Mesothelial cell of epicardium (in vitro differentiated cells): ENCODE data around the gene BBS4.

GRCh38 chr15:70826490-70827161 is 27.3 kb downstream of the LARP6 start:
- PRO-cap, result no peak

DNA sequence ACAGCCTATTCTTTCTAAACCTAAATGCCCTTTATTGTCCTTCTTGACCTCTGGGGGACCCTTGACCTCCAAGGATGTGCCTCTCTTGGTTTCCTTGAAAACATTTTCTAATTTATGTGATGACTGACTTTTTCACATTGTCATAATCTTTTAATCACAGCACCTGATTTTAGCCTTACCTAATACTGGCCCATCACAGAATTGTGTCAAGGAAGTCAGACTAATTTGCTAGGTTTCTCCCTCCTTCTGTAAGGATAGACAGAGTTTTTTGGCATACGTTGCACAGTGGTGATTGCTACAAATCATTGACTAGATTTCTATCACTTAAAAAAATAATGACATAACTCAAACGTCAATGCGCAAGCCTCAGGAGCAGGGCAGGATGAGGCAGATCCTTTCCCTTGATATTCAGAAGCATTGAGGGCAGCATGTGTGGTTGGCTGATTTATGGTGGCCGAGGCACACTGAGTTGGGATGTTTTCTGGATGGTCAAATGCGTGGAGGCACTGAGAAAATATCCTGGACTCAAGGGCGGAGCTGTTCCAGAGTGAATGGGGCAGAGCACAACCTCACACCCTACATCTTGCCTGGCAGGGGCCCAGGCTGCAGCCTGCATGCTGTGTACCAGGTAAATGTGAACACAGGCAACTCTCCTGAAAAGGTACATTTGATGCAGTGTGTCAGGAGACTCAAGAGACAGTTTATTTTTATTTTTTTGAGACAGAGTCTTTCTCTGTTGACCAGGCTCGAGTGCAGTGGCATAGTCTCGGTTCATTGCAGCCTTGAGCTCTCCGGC is 14.4 kb downstream of the THSD4 start:
- PRO-cap, result no peak

GRCh38 chr15:71164535-71165689 is 49.6 kb downstream of the THSD4 start:
- PRO-cap, result no peak

DNA sequence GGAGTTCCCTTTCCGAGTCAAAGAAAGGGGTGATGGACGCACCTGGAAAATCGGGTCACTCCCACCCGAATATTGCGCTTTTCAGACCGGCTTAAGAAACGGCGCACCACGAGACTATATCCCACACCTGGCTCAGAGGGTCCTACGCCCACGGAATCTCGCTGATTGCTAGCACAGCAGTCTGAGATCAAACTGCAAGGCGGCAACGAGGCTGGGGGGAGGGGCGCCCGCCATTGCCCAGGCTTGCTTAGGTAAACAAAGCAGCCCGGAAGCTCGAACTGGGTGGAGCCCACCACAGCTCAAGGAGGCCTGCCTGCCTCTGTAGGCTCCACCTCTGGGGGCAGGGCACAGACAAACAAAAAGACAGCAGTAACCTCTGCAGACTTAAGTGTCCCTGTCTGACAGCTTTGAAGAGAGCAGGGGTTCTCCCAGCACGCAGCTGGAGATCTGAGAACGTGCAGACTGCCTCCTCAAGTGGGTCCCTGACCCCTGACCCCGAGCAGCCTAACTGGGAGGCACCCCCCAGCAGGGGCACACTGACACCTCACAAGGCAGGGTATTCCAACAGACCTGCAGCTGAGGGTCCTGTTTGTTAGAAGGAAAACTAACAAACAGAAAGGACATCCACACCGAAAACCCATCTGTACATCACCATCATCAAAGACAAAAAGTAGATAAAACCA is 59.2 kb downstream of the THSD4 start:
- PRO-cap, result no peak

- PRO-cap, result no peak
Observed at GRCh38 chr15:71366854-71367294, 251.6 kb downstream of the THSD4 start.

DNA sequence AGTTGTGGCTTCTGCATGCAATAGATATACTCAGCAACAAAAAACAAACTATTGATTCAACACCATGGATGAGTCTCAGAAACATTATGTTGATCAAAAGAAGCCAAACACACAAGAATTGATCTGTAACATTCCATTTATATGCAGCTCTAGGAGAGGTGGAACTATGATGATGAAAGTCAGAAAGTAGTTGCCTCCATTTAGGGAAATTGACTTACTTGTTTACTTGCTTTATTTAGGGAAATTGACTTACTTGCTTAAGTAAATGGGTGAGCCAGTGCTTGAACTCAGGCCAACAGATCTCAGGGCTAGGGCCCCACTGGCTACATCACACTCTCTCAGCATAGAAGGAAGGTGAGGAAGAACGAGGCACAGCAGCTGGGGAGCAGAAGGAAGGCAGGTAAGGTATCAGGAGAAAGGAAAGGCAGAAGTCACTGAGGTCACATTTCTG is 296.5 kb upstream of the NR2E3 start:
- PRO-cap, result no peak

GRCh38 chr15:71529205-71529688 is 281.1 kb upstream of the NR2E3 start:
- PRO-cap, result no peak

GRCh38 chr15:71807009-71807719 is 3.2 kb upstream of the NR2E3 start:
- PRO-cap, result no peak

GRCh38 chr15:72117035-72117678 is 793 bp downstream of the MYO9A start:
- PRO-cap, result bidirectional peak, plus-strand start at chr15:72117380, minus-strand start at chr15:72117265; unidirectional peak, plus-strand start at chr15:72117617

DNA sequence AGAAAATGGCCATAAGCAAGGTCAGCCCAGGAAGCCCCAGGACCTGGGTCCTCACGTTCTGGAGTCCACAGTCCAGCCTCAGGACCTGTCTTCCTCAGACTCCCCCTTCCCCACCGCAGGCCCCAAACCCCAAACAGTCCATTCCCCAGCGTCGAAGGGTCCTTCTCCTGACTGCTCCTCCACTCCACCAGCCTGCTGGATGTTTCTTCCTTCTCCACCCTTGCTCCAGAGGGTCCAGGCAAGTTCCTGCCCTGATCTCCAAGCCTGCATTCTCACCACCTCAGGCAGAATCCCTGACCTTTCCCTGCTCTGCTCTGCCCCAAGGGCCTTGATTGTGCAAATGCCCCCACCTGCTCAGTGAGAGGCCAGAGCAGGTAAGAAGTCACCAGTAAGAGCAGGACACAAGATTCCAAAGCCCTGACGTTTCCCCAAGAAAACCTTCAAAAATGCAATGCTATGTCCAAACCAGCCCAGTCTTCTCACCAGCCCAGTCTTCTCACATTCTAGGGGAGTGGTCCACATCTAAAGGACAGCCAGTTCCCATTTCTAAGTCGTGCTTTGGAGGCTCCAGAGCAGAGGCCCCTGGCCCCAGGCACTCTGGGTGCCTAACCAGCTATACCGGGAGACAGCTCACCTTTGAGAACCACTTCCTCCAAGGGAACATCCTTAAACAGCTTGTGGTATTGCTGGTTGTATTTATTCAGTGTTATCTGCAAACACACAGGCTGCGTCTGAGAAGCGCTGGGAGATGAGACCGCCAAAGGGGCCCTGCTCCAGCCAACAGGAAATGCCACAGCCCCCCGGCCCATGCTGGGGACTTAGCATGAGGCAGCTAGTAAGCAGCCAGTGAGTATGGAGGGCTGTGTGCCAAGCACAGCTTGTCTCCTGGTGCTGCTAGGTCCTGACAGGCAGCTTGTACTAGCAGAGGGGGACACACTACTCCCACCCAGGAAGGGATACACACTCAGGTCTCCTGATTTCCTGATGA is 29.4 kb downstream of the GRAMD2A start:
- PRO-cap, result no peak

DNA sequence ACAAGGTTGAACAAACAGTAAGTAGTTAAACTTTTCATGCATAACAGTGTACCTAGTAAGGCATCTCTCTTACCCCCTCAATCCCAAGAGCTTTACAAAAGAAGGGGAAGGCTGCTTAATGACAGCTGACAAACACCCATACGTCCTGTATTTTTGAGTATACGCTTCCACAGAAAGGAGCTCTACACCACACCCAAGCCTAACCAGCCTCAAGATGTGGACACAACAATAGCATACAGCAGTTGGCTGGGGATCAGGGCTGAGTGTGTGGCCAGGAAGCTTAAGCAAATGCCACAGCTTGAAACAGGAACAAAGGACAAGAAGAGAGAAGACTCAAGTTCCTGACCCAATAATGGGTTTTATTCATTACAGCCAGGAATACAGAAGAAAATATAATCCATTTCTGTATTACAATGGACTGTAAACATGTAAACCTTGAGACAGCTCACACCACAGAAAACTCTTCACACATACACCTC is 6.9 kb downstream of the HEXA start:
- PRO-cap, result no peak

DNA sequence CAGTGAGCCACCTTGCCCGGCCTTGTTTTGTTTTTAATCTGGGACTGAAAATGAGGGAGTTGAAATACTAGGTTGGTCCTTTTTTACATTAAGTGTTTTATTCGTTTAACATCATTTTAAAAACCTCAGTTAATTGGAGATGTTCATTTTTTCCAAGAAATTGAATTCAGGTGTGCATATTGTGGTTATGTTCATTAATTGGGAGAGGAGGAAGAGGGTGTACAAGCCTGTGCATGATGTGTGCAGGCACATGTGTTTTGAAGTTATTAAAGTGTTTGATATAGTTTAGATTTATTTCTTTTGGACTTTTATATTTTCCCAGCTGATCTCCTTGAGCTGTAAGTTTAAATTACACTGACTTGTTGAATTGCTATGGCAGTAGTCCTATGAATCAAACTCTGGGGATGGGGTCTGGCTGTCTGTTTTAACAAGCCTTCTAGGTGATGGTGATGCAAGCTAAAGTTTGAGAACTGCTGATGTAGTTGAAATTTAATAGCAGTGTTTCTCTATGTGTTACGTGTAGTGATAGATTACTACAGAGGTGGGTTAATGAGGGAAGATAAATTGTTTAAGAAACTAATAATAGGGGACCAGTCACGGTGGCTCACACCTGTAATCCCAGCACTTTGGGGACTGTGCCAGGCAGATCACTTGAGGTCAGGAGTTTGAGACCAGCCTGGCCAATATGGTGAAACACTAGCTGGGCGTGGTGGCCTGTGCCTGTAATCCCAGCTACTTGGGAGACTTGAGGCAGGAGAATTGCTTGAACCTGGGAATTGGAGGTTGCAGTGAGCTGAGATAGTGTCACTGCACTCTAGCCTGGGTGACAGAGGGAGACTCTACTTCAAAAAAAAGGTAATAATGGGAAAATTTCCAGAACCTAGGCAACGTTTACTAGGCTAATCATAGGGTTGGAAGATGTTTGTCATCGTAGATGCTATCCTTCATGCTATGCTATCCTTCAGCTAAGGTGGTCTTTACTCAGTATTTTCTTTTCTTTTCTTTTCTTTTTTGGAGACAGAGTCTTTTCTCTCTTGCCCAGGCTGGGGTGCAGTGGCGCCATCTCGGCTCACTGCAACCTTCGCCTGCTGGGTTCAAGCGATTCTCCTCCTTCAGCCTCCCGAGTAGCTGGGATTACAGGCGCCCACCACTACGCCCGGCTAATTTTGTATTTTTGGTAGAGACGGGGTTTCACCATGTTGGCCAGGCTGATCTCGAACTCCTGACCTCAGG is 7.1 kb downstream of the ARIH1 start:
- PRO-cap, result no peak

DNA sequence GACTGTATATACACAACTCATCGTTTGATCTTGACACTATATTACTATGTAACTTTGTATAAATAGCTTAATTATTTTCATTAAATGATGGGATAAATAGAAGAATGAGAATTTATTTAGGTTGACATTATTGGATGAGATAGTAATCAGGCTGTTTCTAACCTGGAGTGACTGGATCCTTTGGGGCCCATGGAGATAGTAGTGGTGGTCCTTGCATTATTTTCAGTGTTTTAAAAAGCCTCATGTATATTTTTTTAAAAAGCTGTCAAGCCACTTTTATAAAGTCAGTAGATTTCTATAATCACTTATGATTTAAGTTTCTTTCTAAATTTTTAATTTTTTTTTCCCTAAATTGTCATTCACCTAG is 11.6 kb downstream of the ARIH1 start:
- PRO-cap, result no peak

- PRO-cap, result no peak
Observed at GRCh38 chr15:72489691-72490546, 15.8 kb downstream of the ARIH1 start.

- PRO-cap, result no peak
Observed at GRCh38 chr15:72513747-72514120, 39.6 kb downstream of the ARIH1 start.

GRCh38 chr15:72531762-72532313 is 57.7 kb downstream of the ARIH1 start:
- PRO-cap, result no peak

GRCh38 chr15:72685973-72686887 is at the start of gene BBS4:
TSS of gene BBS4 (plus strand) at chr15:72686207.
- PRO-cap, result bidirectional peak, plus-strand start at chr15:72686209, minus-strand start at chr15:72686118

GRCh38 chr15:72774590-72775349 is 8.8 kb downstream of the ADPGK start:
- PRO-cap, result no peak

DNA sequence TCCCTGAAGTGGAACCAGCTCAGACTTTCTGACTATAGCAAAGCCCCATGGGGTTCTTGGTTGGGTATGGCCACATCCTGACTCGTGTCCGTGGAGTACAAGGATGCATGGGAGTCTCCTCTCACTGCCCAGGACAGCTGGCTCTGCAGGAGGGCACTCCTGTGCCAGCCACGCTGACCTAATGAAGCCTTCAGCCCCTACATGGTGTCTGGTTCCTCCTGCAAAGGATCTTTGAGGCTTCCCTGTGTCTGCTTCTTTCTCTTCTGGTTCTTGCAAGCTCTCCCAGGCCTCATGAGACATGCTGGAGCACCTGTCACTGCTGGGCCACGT is 90.0 kb upstream of the ADPGK start:
- PRO-cap, result no peak

- PRO-cap, result no peak
Observed at GRCh38 chr15:73176152-73176946, 124.1 kb downstream of the NEO1 start.